Thoracic aorta (tissue), 1 donor: ENCODE results near the genes CCT7, ALMS1, MOB1A and C2orf81.

- RAMPAGE, long total RNA = no peak
These were observed 6.3 kb downstream of the PRADC1 start for GRCh38 chr2:73226659-73227199.

DNA sequence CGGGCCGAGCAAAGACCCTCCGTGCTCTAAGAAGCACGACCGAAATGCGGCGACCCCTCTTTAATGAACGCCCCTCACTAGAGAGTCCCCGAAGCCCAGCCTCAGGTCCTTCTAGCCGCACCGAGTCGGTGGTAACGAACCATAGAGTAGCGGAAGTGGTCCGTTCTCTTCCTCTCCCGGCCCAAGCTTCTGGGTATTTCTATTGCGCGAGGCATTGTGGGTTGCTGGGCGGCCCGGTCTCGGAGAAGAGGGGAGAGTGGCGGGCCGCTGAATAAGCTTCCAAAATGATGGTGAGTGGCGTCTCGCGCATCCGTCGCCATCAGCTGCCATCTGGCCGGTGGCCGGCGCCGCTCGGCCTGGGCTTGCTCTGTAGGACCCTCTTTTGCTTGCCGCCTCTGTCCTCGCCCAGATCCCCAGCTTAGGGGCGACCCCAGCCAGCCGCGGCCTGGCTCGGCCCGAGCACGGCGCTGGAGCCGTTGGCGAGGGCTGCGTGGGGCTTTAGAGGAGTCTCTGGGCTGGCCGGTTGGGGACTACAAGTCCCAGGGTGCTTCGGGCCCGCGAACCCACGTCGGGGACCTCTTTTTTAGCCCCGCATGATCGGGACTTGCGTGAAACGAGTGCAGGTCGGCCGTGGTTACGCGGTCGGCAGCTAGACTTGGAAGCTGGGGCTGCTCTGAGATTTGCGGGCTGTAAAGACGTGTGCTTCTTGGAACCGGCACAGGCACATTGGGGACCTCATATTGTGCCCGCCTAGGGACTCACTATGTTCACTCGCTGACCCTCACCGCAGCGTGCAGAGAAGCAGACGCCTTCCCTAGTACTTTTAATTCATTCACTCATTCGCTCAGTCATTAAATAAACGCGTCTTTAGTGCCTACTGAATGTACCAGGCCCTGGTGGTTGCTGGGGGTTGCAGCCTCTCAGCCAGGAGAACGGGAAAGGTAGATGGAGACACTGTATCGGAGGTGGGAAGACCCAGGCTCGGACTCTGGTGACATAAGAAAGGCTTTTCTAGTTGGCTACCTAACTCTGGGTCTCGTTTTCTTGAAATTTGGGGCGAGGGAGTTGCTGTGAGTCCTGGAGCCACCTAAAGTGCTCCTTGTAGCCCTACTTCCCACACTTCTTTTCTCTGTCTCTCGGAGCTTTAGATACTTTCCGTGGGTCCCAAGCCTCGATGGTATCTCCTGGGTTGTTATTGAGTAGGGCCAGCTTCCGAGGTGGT, at the start of gene CCT7:
Gene CCT7, plus strand, starts transcription at position 214 of the 1,222 bp plus-strand sequence.
- RAMPAGE, long total RNA = start-site peak on the plus strand centred at position 237 of the sequence, 23 bp wide, 281 reads

GRCh38 chr2:73385492-73386521, at the start of gene ALMS1:
ALMS1 (plus strand) TSS chr2:73385836.
- RAMPAGE, long total RNA = start-site peak on the plus strand at chr2:73386015-73386063, 99 reads

GRCh38 chr2:73461536-73462045, 76.0 kb downstream of the ALMS1 start:
- RAMPAGE, long total RNA = no peak

GRCh38 chr2:73832947-73833200, 4.1 kb downstream of the STAMBP start:
- RAMPAGE, long total RNA = no peak

DNA sequence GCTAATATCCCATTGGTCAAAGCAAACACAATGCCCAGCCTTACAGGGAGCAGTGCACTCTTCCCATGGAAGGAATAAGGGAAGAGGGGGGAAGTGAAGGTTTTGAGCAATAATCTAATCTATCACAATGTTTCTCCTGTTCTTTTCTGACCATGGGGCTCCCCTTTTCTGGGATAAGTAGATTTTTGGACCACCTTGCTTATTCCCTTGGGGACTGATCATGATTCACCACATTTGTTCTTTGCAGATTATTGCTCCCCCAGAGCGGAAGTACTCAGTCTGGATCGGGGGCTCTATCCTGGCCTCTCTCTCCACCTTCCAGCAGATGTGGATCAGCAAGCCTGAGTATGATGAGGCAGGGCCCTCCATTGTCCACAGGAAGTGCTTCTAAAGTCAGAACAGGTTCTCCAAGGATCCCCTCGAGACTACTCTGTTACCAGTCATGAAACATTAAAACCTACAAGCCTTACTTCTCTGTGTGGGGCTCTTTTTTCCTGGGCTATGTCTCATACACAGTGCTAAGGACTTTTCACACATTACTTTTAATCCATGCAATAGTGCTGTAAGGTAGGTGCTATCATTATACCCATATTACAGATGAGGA, 7.4 kb upstream of the DGUOK start:
- RAMPAGE, long total RNA = no peak

DNA sequence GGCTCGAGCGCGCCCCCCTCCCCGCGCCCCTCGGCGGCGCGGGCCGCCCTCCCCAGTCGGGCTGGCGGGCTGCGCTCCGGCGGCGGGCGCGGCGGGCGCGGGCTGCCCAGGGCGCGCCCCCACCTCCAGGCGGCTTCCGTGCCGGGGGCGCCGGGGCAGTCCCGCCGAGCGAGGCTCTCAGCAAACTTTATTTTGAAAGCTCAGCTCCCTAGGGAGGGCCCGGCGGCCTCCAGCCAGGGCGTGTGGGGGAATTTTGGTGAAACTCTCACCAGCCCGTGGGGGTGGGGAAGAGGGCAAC, 674 bp downstream of the TET3 start:
- RAMPAGE, long total RNA = no peak

GRCh38 chr2:73986200-73987109, 1.7 kb downstream of the TET3 start:
- RAMPAGE, long total RNA = no peak

GRCh38 chr2:73998144-73999033, 13.7 kb downstream of the TET3 start:
- RAMPAGE, long total RNA = no peak

DNA sequence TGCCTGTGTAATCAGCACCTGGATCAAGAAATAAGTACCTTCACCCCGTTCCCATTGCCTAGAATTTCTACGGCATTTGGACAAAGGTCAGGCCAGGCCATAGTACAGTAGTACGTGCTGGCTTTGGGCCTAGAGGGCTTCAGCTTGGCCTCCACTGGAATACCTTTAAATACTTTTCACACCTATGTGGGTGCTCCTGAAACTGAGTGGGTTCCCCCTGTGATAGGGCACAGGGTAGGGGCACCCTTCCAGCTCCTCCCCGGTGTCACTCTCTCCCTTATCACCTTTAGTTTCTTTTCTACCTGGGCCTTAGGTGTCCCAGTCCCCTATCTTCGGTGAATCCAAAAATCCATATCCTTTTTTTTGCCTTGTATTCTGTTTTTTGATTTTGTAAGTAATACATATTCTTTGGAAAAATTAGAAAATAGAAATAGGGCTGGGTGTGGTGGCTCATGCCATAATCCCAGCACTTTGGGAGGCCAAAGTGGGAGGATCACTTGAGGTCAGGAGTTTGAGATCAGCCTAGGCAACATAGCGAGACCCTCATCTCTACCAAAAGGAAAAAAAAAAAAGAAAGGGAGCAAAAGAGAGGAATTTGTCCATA, 26.7 kb downstream of the TET3 start:
- RAMPAGE, long total RNA = no peak

DNA sequence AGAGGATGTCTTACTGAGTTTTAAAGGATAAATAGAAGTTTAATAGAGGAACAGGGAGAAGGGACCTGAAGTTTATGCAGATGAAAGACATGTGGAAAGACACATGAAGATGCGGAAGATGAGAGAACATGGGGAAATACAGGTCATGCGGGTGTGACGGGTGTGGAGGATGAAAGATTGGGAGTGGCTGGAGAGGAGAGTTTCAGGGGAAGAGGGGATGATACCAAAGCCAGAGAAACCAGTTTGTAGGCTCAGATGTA, 69.2 kb downstream of the TET3 start:
- RAMPAGE, long total RNA = no peak

GRCh38 chr2:74164958-74165554, 13.6 kb downstream of the MOB1A start:
- RAMPAGE, long total RNA = no peak

GRCh38 chr2:74177984-74179341, at the start of gene MOB1A:
MOB1A (minus strand) TSS chr2:74178879.
- RAMPAGE, long total RNA = start-site peak on the minus strand at chr2:74178834-74178868, 478 reads

DNA sequence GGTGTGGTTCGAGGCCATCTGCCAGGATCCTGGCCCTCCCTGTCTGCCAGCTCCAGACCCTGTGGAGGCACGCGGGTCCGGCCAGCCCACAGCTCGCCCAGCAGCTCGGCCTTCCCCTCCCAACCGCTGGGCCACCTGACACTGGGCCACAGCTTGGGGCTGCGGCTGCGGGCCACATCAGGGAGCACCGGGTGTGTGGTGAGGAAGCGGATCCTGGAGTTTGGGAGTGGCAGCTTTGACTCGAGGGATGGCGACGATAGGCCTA, 7.0 kb downstream of the C2orf81 start:
- RAMPAGE, long total RNA = no peak

- RAMPAGE, long total RNA = start-site peak on the minus strand at chr2:74421611-74421641, 7 reads; start-site peak on the plus strand at chr2:74421723-74421762, 10 reads
These were observed at the start of gene C2orf81 for GRCh38 chr2:74421176-74421837. C2orf81 (minus strand) TSS chr2:74421619.

DNA sequence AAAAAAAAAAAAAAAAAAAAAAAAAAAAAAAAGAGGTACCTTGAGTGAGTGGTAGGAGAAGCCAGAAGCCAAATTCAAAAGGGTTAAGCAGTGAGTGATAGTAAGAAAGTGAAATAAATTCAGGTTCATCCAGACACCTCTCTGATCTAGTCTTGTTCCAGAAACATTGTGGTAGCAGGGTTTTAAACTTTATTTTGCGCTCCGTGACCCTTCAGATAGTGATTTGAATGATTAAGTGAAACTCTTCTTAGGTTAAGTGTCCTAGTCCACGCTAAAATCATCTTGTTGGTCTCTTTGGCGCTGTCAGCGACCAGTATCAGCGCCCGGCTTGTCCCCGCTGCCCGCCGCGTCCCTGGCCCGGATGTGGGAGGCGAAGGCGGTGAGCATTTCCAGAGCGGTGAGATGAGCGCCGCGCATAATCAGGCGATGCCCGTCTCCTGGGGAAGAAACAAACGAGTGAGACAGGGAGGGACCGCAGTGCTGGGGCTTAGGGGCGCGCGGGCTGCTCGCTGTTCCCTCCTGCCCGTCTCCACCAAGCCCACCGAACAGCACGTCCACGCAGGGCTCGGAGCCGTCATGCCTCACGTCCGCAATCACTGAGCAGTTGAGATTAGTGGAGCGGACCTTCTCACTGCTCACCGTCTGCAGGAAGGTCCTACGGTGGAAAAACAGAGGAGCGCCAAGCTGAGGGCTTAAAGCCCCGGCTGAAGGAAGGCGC, 505 bp downstream of the MRPL53 start:
- RAMPAGE, long total RNA = no peak

DNA sequence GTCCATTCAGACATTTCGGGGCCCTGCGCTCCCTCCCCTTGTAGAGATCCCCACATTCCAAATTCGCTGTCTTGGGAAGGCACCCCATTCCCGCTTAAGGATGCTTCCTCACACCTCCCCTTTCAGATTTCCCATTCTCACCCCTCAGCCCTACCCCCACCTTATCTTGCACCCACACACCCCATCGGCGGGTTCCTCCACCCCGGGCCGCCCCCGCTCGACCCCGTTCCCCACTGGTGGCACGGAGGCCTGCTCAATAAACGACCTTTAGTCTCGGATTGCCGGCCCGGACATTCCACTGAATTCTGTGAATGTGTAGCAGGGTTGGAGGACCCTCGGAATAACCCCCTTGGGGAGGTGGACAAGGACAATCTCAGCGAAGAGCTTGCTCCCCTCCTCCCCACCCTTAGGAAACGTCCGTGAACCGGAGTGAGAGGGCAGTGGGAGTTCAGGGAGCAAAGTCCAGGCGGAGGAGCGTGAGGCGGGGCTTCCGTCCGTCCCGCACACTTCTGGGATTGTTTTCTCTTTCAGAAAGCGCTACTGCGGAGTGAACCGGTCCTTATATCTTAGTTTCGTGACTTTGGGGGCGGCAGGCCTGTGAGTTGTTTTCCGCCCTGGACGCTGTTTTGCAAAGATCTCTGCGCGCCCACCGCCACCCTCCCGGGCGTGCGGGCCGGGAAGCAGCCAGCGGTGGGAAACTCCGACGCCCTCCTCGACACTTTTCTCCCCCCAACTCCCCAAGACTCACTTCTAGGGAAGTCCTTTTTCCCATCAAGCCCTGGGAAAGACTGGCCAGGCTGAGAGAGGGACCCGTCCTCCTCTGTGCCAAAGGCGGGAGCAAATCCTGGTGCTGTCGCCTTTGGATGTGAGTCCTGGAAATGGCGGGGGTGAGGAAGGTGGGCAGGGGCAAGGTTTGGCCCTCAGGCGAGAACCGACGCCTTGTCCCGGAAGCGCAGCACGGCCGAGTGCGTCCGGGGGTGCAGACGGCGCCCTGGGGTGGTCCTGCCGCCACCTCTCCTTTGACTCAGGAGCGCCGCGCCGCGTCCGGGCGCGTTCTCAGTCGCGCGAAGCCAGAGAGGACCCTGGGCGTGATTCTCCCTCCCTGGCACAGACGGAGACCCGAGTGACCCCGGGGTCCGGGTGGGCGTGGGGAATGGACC, 3.1 kb upstream of the LBX2 start:
- RAMPAGE, long total RNA = no peak

DNA sequence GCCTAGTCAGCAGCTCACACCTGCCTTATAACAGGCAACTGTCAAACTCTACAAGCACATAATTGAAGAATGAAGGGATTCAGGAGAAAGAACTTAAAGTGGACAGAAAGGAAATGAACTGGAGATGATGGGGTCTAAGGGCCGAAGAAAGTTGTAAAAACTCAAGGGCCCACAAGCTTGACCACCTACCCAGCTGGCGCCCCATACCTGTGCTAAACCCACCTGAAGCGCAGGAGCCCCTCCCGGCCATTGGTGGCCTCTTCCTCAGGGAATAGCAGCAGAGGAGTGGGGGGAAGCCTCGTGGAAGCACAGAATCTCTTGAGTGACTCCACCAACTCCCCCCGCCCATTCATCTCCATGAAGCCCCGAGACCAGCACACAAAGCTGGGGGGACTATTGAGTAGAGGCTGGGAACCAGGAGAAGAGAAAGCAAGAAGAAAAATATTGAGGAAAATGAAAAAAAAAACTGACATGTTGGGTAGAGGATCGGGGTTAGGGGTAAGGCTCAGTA, 922 bp downstream of the AUP1 start:
- RAMPAGE, long total RNA = no peak

DNA sequence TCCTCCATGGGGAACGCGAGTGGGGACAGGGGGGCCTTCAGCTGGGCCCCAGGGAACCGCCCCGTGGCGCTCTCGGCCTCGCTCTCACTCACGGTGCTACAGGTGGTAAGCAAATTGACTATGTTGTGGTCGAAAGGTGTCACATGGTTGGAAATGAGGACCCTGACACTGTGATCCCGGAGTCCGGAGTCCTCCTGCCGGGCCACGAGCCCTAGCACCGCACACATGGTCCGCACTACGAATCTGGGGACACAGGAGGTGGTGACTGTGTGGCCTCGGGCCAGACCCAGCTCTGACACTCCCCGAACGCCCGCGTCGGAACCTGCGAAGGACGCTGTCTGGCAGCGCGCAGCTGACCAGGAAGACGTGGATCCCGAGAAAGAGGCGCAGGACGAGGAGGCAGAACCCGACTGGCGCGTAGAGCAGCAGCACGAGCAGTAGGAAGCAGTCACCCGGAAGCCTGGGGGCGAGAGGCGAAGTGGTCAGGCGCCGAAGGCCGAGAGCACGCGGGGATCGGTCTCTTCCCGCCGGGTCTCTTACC, 396 bp downstream of the AUP1 start:
- RAMPAGE, long total RNA = no peak

DNA sequence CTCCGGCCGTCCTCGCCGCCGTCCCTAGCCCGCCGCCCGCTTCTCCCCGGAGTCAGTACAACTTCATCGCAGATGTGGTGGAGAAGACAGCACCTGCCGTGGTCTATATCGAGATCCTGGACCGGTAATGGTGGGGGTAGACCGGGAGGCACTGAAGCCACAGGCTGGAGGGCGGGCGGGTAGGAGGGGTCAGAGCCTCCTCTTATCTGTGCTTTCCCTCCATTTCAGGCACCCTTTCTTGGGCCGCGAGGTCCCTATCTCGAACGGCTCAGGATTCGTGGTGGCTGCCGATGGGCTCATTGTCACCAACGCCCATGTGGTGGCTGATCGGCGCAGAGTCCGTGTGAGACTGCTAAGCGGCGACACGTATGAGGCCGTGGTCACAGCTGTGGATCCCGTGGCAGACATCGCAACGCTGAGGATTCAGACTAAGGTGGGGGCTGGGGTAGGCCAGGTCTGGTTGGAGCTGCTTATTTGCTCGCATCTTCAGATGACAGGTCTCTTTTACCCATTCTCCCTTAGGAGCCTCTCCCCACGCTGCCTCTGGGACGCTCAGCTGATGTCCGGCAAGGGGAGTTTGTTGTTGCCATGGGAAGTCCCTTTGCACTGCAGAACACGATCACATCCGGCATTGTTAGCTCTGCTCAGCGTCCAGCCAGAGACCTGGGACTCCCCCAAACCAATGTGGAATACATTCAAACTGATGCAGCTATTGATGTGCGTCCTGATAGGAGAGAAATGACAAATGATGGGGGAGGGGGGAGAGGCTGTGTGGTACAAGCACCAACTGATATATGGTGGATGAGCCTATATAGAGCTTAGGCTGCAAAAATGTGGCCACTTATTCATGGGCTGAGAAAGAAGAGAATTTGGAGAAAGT, 896 bp downstream of the HTRA2 start:
- RAMPAGE, long total RNA = start-site peak on the plus strand centred at position 236 of the sequence, 152 bp wide, 16 reads